GM12892 (cell line): ENCODE measurements around the genes CIB1 and BLM.

GRCh38 chr15:90097471-90098494 is 4.5 kb downstream of the IDH2 start:
- RRBS, result no CpG with 5 or more reads among the region's 10 CpGs

DNA sequence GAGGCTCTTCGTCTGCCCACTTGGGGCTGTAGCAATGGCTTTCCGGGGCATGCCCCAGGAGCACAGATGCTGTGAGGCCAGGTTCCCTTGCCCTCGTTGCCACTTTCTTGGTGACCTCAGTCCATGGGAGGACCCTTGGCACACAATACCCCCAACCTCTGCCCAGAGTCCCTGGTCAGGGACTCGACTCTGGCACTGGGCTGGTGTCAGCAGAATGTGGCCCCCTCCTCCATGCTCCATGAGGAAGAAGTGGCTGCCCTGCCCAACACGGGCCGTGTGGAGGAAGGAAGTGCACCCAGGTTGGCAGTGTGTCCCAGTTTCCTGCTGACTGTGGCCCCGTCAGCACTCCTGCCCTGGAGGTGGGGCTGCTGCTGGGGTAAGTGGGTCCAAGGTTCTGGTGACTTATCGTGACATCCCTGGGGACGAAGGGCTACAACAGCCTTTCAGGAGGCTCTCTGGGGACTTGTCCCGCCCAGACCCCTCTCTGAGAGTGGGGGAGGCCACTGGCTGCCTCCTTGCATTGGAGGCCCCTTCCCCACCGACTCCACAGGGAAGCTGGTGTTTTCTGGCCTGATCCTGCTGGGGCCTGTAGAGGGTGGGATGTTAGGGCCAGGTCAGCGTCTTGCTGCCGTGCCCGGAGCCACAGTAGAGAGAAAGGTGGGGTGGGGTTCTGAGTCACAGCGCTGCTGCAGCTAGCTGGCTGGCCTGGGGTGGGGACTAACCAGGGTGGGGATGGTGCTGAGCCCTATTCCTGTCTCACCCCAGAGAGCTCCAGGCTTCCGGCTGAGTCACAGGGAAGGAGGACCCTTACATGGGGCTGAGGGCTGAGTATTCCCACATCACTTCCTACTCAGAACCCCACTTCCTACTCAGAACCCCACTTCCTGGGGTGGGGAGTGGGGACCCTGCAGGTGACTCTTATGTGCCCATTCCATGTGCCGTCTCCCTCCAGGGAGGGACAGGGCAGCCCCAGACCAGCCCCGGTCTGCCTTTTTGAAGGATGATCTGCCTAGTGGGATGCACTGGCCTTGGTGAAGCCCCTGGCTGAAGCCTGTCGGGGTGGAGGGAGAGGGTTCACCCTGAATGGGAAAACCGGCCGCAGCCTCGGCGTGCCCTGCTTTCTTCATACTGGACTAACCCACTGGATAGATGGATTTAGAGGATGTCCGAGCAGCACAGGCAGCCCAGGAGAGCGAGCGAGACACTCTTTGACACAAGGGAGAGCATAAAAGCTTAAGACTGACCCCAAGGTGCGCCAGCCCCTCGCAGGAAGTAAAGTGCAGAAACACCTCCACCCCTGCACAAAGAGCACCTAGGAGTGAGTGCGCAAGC is 10.6 kb downstream of the SEMA4B start:
- RRBS, result no CpG with 5 or more reads among the region's 29 CpGs

- RRBS, result under 1% methylated on average over 11 of the region's 81 CpGs
Measured at GRCh38 chr15:90233009-90234172, at the start of gene CIB1. Gene CIB1, minus strand, starts transcription at chr15:90233941.

DNA sequence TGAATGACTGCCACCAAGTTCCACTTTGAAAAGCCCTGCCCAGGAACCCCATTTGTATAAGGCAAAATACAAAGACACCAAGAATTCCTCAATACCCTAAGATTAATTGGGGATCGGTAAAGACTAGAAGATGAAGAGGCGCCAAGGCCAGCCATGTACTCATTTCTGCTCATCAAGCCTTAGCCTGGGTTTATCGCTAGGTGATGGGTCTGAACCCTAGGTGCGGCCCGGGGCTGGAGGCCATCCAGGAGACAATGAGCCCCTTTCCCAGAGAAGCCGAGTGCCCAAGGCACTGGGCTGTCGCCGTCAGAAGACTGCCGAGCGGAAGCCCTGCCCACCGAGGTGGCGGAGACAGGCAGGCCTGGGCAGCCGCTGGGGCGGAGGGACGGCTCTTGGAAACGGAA is 428 bp upstream of the NGRN start:
- RRBS, result no CpG with 5 or more reads among the region's 16 CpGs

DNA sequence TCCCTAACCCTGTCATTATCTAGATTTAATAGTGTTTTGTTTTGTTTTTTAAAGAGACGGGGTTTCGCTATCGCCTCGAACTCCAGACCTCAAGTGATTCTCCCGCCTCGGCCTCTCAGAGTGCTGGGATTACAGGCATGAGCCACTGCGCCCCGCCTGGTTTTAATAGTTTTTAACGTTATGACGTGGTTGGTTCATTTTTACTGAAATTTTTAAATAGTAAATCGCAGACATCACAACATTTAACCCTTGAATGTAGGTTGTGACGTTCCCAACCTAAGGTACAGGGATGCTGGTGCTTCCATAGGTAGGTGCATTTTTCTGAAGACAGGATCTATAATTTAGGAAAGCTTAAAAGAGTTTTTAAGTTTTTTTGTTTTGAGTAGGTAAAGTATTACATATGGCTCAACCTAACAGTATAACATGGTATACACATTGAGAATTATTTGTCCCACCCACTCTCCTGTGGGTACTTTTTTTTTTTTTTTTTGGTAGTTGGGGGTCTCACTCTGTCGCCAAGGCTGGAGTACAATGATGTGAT is 1.2 kb downstream of the NGRN start:
- RRBS, result no CpG with 5 or more reads among the region's 13 CpGs

DNA sequence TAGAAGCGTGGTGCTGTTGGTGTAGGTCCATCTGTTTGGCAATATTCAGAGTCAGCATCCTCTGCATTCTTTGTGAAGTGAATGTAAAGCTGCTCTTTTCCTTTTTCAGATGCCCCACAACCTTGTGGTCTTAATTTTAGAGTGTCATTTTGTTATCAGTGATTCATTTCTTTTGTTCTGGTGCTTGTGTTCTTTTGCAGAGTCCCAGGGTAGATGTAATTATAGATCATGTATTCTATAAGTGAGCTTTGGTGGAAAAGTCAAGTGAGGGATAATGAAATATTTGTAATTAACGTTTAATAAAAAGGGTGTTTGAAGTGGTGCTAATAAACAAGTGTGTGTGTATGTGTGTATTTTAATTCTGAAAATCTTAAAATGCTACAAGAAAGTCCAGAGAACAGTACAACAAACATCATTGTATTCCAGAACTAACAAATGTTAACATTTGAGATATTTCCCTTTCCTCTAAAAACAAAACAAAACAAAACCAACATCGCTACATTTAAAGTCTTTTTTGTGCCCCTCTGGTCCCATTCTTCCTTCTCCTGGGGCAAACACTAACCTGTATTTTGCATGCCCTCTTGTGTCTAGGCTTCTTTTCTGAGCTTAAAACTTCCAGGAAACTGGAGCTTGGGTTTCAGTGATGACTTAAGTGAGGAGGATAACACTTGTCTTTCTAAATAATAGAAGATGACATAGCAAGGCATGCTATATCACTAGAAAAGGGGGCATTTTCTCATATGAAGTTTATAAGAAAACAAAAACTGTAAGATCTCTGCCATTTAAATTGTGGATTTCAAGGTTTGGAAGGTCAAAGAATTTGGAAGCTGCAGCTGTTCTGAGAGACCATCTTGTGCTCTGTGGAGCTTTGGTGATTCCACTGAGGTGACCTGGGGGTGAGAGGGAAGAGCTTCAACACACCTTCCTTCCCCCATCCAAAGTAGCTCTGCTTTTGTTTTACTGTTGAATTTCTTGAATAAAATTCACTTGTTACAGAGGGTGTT is 3.9 kb downstream of the IQGAP1 start:
- RRBS, result no CpG with 5 or more reads among the region's 3 CpGs

DNA sequence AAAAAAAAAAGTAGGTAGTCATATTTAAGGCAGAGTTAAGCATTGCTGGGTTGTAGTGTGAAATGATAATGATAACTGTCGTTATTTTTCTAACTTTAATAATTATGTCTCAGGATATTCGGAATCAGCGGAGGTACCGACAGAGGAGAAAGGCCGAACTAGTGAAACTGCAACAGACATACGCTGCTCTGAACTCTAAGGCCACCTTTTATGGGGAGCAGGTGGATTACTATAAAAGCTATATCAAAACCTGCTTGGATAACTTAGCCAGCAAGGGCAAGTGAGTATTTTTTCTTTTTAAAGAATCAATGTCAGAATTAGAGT is 37.3 kb upstream of the CRTC3 start:
- RRBS, result no CpG with 5 or more reads among the region's 6 CpGs

DNA sequence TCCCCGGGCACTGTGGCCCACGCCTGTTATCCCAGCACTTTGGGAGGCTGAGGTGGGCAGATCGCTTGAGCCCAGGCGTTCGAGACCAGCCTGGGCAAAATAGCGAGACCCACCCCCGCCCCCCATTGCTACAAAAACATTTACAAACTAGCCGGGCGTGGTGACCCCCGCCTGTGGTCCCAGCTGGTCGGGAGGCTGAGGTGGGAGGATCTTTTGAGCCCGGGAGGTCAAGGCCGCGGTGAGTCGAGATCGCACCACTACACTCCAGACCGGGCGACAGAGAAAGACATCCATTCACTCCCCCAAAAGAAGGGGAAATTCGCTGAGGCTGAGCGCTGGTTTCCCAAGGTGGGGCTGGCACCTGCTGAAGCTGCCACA is 841 bp upstream of the CRTC3 start:
- RRBS, result 97% methylated on average over 4 of the region's 20 CpGs

GRCh38 chr15:90531032-90531170 is 1.2 kb downstream of the CRTC3 start:
- RRBS, result no CpG with 5 or more reads among the region's 3 CpGs

GRCh38 chr15:90533660-90534229 is 4.0 kb downstream of the CRTC3 start:
- RRBS, result no CpG with 5 or more reads among the region's 4 CpGs

- RRBS, result no CpG with 5 or more reads among the region's 2 CpGs
Measured at GRCh38 chr15:90597481-90598010, 67.8 kb downstream of the CRTC3 start.

- RRBS, result no CpG with 5 or more reads among the region's 5 CpGs
Measured at GRCh38 chr15:90611174-90611625, 81.5 kb downstream of the CRTC3 start.

GRCh38 chr15:90617459-90618000 is 87.8 kb downstream of the CRTC3 start:
- RRBS, result no CpG with 5 or more reads among the region's 8 CpGs

GRCh38 chr15:90624736-90625222 is 92.4 kb upstream of the BLM start:
- RRBS, result no CpG with 5 or more reads among the region's 8 CpGs

GRCh38 chr15:90716676-90717671 is at the start of gene BLM:
Gene BLM, plus strand, starts transcription at chr15:90717346.
- RRBS, result 2% methylated on average over 4 of the region's 67 CpGs

- RRBS, result no CpG with 5 or more reads among the region's 2 CpGs
Measured at GRCh38 chr15:90757391-90757794, 40.2 kb downstream of the BLM start.

DNA sequence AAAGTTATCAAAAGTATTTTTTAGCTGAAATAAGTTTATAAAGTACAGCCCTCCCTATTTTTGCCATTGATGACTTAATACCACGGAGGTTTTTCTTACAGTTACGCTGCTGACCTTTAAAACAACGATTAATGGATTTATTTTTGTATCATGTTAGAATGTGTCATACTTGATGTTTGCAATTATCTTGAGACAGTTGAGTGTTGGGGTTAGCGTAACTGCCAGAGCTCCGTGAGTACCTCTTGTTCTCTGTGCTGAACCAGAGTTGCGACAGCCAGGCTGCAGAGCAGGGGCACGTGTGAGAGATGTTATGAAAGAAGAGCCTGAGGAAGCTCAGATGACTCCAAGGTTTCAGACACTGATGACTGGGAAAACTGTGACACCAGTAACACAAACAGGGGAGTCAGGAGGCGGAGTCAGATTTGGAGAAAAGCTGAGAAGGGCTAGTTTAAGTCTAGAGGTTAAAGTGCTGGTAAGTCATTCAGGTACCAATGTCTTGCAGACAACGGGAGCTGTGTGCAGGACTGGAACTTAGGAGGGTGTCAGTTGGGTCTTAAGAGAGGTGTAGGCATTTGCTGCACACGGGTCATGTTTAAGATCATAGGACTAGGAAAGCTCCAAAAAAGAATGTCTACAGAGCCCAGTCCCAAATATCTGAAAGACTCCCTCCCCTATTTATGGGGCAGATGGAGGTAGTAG is 45.0 kb downstream of the BLM start:
- RRBS, result no CpG with 5 or more reads among the region's 10 CpGs

GRCh38 chr15:90790142-90790606 is 73.0 kb downstream of the BLM start:
- RRBS, result no CpG with 5 or more reads among the region's 3 CpGs

GRCh38 chr15:90872606-90873301 is 4.4 kb downstream of the FURIN start:
- RRBS, result no CpG with 5 or more reads among the region's 11 CpGs

DNA sequence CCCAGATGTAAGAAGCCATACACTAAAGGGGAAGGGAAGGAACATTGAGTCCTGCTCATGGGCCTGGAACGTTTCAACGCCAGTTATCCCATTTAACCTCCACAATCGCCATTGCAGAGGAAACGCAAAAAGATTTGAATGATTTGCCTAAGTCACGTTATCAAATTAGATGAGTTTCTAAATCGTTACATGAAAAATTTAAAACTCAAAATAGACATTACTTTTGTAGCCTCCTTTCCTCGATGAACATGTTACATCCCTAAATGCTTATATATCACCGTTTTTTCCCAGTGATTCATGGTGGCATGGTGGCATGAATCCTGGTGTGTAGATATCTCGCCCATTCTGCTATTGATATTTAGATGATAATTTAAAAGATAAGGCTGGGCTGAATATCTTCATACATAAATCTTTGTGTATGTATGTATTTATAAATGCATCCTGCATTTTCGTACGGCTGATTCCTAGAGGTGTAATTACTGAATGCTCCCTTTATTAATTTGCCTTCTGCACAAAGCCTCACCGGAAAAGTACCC is 741 bp upstream of the PRC1 start:
- RRBS, result no CpG with 5 or more reads among the region's 12 CpGs